ENCODE data around the gene ZBTB8A.

GRCh38 chr1:32334954-32335659 is 926 bp downstream of the MARCKSL1 start:
- PRO-cap, result unidirectional peak, plus-strand start at chr1:32335362

GRCh38 chr1:32335660-32335781 is 512 bp downstream of the MARCKSL1 start:
- PRO-cap, result no peak

GRCh38 chr1:32371693-32372517 is 9.6 kb downstream of the TSSK3 start:
- PRO-cap, result no peak

GRCh38 chr1:32413973-32414502 is 19.8 kb upstream of the BSDC1 start:
- PRO-cap, result no peak

DNA sequence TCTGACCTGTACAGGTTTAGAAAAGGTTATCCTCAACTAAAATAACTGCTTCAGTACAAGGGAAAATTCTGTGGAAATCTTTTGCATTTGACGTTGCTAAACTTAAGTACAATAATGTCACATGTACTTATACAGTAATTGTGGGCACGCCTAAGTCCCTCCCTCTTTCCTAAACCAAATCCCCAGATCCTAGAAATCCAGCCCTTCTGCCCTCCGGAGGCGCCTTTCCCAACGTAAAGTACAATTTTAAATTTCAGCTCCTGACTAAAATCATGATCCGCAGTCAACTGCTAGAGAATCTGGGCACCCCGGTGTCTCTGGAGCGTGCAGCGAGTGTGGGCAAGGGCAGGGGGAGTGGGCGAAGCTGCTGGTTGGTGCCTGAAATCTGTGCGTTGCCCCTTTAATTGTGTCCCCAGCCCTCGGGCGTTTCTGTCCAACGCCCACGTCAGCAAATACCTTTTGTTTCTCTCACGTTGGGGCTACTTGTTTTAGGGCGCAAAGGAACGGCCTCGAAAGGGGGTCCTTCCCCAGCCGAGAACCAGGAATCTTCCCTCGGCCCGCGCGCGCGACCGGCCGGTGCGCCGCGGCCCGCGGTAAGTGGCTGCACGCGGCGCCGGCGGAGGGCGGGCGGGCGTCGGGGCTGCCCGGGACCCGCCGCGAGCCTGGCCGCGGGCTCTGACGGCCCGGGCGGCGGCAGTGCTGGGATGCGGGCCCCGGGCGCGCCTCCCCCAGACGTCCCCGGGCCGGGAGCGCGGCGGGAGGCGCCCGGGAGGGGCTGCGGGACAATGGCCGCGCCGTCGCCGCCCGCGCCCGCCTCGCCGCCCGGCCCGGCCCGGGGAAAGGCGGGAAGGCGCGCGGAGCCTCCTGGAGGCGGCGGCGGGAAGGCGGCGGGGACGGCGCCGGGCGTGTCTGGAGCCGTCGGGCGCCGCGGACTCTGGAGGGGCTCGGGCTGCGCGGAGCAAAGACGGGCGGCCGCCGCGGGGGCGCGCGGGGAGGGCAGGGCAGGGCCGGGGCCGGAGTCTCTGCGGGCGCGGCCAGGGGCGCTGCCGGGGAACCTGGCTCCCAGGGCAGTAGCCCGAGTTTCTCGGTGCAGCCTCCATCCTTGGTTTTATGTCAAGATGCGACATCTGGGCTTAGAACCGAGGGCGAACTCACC is at the start of gene ZBTB8A:
Gene ZBTB8A (plus strand): TSS at position 448 of the 1,156 bp plus-strand sequence.
- PRO-cap, result unidirectional peak, plus-strand start at position 512 of the sequence; bidirectional peak, plus-strand start at position 569 of the sequence, minus-strand start at position 547 of the sequence; bidirectional peak, plus-strand start at position 731 of the sequence, minus-strand start at position 677 of the sequence; bidirectional peak, plus-strand start at position 1,004 of the sequence, minus-strand start at position 936 of the sequence

DNA sequence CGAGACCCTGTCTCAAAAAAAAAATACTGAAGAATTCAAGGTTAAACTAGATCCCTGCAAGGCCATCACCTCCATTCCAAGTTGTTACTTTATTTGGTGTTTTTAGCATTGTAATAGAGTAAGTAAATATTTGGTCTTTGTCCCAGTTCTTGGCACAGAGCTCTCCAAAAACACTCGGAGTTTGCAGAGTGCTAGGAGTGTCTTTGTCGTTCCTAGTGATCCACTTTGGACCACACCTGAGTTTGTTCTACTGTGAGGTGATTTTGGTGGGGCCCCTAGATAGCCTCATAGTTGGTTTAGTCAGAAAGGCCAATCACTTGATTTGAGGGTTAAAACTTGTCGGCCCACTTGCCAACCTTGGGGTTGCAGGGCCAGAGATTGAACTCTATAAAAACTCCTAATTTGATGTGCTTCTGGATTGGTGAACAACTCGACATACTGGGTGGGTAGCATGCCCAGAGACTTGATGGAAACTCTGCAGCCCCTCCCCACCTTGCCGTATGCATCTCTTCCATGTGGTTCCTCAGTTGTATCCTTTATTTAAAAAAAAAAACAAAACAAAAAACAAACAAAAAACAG is 25.6 kb downstream of the SYNC start:
- PRO-cap, result no peak

DNA sequence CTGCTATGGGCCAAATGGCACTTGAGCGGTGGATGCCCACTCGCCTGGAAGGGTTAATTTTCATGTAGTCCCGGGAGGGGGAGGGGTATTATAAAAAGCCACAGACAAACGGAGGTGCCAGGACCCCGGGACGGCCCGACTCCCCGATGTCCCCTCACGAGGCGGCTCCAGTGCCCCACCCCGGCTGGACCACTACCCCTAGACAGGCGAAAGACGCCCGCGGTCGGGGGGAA is 344 bp downstream of the SYNC start:
- PRO-cap, result no peak

DNA sequence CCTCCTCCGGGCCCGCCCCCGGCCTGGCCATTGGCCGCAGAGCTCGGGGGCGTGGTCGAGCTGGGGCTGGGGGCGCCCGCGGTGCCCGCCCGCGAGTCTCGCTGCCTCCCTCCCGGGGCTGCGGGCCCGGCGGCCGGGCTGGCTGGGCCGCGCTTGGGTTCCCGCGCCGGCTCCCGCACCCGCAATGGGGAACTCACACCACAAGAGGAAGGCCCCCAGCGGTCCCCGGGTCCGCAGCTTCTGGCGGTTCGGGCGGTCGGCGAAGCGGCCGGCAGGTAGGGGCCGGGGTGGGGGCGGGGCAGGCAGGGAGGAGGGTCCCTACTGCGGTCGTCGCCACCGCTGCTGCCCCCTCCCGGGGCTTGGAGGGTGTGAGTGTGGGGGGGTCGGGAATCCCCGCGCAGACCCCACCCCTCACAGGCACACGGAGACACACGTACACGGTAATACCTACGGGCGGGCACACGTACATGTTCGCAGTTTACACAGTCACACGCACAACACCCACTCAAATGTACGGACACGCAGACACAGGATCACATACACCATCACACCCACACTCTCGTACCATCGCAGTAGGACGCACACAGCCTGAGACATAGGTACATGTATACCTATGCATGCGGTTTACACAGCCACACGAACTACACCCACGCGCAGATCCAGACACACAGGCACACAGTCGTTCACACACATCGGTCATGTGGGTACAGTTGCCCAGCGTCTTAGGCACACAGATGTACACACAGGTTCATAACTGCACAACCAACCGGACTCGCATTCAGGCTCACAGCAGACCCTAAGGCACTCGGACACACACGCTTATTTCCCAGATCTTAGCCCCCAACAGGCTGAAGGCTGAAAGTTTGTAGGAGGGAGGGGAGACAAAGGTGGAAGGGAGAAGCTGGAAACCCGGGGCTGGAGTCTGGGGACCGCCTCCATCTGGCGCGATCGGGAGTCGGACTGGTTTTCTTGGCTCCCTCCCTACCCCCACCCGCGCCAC is 12.6 kb downstream of the KIAA1522 start:
- PRO-cap, result bidirectional peak, plus-strand start at position 94 of the sequence, minus-strand start outside the sequence; unidirectional peak, plus-strand start at position 94 of the sequence

DNA sequence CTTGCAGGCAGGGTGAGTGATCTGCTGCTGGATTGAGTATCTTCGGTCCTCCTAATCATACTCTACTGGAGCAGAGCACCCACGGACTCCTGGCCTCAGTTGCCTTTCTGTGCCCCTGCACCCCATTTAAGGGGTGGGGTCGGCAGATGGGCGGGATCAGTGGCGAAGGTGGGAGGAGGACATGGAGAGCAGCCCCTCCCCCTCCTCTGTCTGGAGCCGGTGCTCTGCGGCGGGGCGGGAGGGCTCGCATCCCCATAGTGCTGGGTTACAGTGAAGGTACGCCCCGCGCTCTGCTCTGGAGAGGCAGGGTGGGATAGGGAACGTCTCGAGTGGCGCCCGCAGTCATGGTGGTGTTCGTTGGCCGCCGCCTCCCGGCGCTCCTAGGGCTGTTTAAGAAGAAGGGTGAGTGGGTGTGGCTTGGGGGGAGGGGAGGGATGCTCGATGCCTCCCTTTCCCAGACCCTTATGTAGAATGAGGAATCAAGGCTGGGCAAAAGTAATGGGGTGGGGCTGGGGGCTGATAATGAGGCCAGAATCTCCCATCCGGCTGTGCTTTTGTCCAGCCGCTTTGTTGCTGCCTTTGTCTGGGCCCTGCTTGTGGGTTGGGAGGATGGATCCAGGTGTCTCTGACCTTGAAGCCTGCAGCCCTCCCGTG is 23.9 kb downstream of the KIAA1522 start:
- PRO-cap, result no peak

DNA sequence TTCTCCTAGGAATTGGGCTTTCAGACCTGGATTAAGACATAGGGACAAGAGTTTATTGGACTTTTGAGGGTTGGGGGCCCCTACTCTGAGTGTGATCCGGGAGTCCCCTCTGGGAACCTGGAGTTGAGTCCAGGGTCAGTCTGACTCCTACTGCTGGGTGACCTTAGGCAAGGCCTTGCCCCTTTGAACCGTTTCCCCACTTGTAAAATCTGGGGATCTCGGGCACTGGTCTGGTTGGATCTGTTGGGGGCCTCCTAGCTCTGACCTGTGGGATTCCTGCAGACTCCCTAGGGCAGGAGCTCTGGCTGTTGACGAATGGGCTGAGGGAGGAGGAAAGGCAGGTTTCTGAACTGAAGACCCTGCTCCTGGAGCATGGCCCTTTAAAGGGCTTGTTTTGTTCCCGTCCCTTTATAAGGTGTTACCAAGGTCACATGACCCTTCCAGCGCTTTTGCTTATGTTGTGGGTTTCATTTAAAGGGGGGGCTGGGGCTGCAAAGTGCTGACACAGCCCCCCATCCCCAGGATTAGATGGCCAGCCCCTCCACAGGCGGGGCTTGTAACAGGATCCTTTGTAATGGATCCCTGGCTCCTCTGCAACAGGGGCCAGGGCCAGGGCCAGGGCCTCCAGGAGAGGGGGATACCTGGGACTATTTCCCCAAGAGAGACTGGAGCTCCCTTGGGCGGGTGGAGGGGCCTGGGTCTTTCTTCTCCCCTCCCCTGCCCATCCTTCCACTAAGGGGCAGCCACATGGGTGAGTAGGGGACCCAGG is 24.9 kb downstream of the KIAA1522 start:
- PRO-cap, result no peak

GRCh38 chr1:32801349-32801812 is 15.8 kb downstream of the YARS1 start:
- PRO-cap, result no peak

- PRO-cap, result no peak
Measured at GRCh38 chr1:32881894-32882772, 4.2 kb upstream of the HPCA start.

GRCh38 chr1:32937051-32937458 is 27.6 kb downstream of the RNF19B start:
- PRO-cap, result no peak

DNA sequence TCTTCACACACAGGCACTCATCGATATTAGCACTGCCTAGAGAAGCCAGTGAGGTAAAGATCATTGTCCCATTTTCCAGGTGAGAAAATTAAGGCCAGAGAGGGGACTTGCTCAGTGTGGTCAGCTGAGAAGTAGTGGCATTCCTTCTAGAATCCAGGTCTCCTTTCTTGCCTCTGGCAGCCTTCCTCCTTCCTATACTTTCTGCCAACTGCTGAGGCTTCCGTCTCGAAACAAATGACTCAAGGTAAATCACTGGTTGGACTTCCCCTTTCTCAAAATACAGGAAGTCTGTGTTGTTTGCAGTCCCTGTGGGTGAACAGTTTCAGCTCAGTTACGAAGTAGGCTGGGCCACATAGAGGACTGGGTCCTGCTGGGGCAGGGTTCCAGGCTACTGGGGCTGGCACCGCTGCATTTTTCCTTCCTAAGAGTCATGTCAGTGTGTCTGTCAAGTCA is 16.5 kb upstream of the RNF19B start:
- PRO-cap, result bidirectional peak, plus-strand start at position 330 of the sequence, minus-strand start at position 236 of the sequence

- PRO-cap, result no peak
Measured at GRCh38 chr1:32997094-32998424, 33.0 kb upstream of the RNF19B start.

DNA sequence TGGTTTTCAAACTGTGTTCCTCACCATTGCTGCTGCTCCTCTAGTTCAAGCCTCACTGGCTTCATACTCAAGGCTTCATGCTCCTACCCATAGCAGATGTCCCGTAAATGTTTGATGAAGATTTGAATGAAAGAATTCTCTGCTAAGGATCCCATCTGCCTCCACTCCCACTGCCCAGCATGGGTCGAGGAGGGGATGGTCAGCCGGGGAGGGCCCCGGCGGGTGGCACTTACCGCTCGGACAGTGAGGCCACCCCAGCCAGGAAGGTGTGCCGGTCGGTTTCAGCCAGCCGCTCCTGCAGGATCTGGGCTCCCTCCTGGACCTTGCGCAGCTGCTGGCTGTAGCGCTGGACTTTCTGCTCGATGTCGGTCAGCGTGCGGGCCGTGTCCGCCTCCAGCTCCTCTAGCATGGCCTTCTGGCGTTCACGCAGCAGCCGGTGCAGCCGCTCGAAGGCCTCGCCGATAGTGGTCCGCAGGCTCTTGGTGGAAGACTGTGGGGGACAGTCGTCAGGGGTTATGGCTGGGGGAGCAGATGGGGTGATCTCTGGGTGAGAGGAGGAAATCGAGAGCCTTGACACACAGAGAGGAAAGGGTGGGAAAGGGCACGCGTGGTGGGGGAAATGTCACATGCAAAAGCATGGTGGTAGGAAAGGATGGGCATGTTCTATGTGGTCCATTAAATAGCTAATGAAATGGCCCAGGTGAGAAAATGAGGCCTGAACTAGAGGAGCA is 22.2 kb downstream of the TRIM62 start:
- PRO-cap, result no peak

DNA sequence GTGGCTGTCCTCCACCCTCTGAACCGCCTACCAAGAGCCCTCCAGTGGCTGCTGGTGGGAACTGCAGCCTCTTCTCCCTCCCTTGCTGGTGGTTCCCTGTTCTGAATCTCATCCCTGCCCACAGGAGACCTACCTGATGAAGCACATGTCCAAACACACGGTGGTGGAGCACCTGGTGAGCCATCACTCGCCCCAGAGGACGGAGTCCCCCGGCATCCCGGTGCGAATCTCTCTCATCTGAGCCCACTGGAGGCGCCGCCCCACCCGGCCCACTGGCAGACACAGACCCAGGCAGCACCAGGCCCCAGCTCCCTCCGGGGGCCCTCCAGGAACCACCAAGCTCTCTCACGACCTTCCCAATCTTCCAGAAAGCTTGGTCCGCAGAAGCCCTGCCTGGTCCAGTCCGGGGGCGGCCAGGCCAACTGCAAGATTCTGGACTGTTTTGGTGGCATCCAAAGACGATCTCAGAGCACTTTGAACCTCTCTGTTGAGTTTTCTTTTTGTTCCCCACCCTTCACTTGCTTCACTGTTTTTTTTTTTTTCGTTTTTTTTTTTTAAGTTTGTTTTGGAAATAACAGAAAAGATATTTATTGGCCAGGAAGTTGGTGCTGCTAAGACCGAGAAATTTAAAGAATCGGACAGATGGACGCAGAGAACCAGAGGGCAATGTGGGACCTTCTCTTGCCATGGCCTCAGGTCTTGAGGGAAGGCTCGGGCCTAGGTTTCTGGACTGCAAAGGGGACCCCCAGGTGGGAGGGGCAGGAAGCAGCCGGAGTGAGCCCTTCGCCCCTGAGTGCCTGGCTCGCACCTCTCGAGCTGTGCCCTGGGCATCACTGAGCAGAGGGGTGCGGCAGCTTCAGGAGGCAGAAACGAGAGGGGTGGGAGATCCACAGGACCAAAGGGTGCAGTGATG is 21.8 kb downstream of the A3GALT2 start:
- PRO-cap, result no peak

GRCh38 chr1:33299719-33300687 is 20.9 kb downstream of the A3GALT2 start:
- PRO-cap, result no peak

GRCh38 chr1:33374017-33375014 is 53.4 kb upstream of the A3GALT2 start:
- PRO-cap, result no peak

GRCh38 chr1:33460834-33461472 is 11.5 kb upstream of the ZSCAN20 start:
- PRO-cap, result no peak

All from jejunum (tissue), 1 donor.